ENCODE results near the genes TCP11 and RPL10A.

- RRBS = no CpG with 5 or more reads among the region's 3 CpGs
Measured at GRCh38 chr6:34301307-34302171, 52.7 kb upstream of the SMIM29 start.

GRCh38 chr6:34315446-34316451 is 66.9 kb upstream of the SMIM29 start:
- RRBS = no CpG with 5 or more reads among the region's 7 CpGs

GRCh38 chr6:34341700-34342124 is 50.8 kb downstream of the NUDT3 start:
- RRBS = no CpG with 5 or more reads among the region's 8 CpGs

- RRBS = no CpG with 5 or more reads among the region's 4 CpGs
Measured at GRCh38 chr6:34580792-34581275, 24.7 kb upstream of the SPDEF start.

DNA sequence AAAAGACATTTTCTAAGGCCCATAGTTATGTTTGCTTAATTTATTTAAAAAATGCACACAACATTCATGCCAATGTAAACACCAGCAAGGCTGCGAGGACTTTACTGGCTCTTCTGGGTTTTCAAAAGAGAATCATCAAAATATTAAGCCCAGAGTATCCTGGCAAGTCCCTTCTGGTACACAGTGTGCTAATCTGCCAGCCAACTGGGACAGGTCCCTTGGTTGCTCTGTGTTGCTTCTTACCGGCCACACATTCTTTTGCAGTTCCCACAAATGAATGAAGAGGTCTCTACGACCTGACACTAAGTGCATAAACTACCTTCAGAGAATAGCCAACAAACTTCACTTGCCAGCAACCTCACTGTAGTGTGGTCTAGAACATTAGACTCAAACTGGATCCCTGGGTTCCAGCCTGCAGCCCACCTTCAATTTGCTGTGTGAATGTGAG is 42.6 kb upstream of the SPDEF start:
- RRBS = no CpG with 5 or more reads among the region's 3 CpGs

GRCh38 chr6:34695194-34695598 is 1.4 kb downstream of the ILRUN start:
- RRBS = no CpG with 5 or more reads among the region's 5 CpGs

- RRBS = no CpG with 5 or more reads among the region's 23 CpGs
Measured at GRCh38 chr6:34719432-34720366, 23.1 kb upstream of the ILRUN start.

GRCh38 chr6:34969791-34970329 is 80.8 kb downstream of the ANKS1A start:
- RRBS = no CpG with 5 or more reads among the region's 6 CpGs

DNA sequence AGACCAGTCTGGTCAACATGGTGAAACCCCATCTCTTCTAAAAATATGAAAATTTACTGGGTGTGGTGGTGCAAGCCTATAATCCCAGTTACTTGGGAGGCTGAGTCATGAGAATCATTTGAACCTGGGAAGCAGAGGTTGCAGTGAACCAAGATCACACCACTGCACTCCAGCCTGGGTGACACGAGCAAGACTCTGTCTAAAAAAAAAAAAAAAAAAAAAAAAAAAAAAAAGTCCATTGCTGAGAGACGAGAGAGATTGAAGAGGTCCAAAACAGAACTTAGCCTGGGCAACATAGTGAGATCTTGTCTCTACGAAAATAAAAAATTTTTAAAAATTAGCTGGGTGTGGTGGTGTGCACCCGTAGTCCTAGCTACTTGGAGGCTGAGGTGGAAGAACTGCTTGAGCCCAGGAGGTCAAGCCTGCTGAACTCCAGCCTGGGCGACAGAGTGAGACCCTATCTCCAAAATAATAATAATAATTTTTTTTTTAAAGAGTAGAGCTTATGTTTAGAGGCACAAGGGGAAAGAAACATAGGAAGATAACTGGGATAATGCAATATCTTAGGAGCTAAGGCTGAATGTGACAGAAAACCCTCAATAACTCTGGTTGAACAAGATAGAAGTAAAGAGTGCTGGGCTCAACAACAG is 120.8 kb downstream of the ANKS1A start:
- RRBS = no CpG with 5 or more reads among the region's 5 CpGs

GRCh38 chr6:35057874-35058570 is 83.1 kb downstream of the TCP11 start:
- RRBS = 15% methylated on average over 1 of the region's 21 CpGs

DNA sequence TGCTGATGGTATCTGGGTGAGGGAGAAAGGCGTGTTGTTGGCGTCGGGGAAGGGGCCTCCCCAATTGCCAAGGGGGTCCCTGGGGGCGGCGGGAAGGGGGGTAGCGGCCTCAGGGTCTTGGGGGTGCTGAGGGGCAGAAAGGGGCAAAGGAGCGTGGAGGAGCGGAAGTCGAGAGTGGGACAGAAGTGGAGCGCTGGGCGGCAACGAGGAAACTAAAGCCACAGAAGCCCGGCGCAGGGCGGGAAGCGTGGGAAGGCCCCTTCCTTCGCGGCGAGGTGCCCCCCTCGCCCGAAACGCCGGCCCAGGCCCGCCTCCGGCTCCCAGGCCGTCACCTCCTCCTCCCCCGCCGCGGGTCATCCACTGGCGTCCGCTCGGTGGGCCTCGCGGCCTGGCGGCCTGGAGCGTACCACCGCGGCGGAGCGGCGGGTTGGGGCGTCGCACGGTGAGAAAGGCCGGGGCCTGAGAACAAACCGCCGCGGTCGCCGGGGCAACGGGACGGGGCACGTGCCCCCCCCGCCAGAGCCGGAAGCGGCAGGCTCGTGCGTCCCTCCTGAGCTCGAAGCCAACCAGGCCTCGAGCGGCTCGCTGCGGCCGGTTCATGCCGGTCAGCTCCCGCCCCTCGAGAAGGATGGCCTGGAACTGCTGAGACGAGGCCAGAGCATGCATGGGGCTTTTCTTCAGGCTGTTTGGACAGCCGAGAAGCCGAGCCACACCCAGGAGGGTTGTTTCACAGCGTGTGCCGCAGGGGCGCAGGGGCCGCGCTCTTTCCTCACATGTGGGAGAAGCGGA is at the start of gene TCP11:
TSS of gene TCP11 (minus strand) at position 467 of the 789 bp plus-strand sequence.
- RRBS = 33% methylated on average over 26 of the region's 76 CpGs

DNA sequence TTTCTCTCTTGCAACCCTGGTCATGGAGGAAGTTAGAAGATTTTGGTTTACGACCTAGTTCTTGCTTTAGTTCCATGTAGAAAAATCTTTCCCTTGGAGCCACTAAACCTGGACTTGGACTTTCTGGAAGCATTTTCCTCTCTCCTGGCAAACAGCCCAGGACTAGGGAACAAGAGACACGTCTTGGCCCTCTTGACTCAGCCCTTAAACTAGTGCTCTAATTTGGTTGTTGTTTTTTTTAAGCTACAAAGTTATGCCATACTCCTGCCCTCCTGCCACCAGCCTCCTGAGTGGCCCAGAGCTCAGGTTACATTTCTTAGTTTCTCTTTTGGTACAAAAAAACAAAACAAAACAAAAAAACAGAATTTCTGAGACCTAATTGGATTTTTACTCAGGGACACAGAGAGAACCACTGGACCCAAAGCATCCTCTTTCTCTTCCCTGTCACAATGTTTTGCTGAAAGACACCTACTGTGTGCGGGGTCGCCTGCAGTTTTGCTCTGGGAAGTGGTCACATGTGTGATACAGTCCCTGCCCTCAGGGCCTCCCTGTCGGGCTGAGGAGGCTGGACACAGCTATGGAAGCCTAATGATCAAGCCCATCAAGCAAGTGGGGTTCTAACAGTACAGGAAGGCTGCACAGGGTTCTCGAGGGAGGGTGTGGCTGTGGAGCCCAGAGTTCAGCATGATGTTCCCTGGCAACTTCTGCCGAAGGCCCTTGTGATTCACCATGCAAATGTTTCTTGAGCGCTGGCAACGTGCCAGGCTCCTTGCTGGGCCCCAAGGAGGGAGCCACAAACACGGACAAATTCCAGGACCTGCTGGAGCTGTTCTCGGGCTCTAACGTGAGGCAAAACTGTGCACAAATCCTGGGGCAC is 32.2 kb upstream of the SCUBE3 start:
- RRBS = no CpG with 5 or more reads among the region's 12 CpGs

DNA sequence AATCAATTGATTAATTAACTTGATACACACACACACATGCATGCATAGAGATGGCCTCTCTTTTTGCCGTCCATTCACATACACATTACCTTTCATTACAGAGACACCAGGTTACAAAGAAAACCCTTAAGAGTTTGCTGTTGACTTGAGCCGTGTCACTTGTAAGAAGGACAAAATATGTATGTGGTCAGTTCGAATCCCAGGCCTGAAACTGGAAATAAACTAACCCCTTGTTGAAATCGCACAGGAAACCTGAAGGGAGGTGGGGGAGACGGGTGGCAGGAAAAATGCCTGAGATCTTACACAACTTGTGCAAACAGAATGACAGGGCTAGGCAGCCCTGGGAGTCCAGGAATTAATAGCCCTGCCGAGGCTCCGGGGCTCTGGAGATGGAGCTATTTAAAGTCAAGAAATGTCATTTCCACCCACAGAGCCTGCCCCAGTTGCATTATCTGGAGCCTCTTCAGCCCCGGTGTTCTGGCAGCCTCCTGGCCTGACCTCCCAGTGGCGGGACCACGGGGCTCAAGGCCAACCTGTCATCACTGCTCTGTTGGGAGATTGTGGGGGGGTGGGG is 28.6 kb upstream of the SCUBE3 start:
- RRBS = 7% methylated on average over 2 of the region's 10 CpGs

GRCh38 chr6:35311541-35312202 is 14.1 kb downstream of the DEF6 start:
- RRBS = no CpG with 5 or more reads among the region's 8 CpGs

GRCh38 chr6:35391259-35392029 is 49.1 kb downstream of the PPARD start:
- RRBS = no CpG with 5 or more reads among the region's 8 CpGs

- RRBS = 1% methylated on average over 8 of the region's 61 CpGs
Measured at GRCh38 chr6:35467496-35468527, at the start of gene RPL10A. TSS of gene RPL10A (plus strand) at chr6:35468401.

DNA sequence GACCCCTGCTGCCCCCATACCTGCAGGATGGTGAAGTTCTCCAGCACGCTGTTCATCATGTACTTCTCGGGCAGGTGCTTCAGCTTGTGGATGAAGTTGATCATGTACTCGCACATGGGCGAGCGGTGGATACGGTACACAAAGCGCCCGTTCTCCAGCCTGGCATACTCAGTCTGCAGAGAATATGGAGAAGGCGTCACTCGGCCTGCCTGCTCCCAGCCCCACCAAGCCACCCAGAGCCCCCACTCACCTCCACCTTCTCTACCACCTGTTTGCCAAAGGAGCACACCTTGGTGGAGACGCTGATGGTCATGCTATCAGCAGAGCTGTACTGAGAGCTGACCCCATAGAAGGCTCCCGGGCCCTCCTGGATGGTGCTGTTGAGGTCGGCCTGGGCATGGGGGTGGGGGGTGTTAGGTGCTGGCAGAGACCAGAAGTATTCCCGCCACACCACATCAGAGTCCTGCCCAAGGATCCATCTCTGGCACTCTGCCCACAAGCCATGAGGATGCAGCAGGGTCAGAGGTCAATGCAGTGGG is 7.2 kb downstream of the RPL10A start:
- RRBS = no CpG with 5 or more reads among the region's 14 CpGs

DNA sequence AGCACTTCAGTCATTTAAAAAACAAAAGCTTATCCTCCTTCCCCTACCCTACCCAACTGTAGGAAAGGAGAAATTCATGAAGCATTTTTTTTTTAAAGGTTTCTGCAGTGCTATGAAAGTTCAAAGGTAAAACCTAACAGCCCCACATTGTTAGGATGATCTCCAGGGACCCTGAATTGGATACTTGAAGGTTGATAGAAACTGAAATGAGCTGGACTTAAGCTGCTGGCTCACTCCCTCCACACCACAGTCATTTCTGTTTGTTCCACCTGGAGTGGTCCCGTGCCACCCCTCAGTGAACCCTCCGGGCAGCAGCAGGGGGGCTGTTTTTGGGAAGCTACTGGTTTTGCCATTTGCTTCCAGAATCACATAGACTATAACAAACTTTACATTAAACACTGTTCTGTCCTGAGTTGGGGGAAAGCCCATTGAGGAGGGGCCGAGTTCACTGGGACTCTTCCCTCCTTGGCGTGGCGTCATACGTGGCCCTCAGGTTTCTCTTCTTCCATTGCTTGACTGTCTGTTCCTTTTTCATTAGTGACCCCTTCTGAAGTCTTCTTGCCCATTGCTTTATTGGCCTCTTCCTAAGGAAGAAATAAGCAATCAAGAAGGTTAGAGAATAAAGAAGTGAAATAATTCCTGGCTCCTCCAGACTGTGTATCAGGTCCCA is 62.8 kb upstream of the TULP1 start:
- RRBS = no CpG with 5 or more reads among the region's 6 CpGs

GRCh38 chr6:35579777-35580453 is 67.2 kb upstream of the TULP1 start:
- RRBS = no CpG with 5 or more reads among the region's 5 CpGs

All from skeletal muscle cell (primary cell).